Umbilical cord (tissue), 2 donors: ENCODE measurements around a stretch of chr3.

DNA sequence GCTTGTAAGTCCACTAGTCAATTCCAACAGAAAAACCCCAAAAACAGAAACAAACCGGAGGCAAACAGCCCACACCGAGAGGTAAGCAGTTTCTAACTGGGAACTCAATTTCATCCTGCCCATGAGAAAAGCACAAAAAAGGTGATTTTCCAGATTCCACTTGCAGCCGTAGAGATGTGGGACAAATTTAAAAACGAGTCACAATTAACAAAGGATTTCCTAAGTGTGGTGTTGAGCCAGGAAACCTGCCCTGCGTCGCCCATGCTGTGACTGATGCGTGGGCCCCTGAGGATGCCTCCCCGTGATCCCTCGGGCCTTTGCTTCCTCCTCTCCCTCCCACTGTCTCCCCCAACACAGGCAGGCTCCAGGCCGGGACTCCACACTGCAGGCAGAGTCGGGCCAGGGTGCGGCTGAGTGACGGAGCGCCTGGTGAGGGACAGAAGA, 91.3 kb downstream of the XXYLT1 start:
- RAMPAGE, long total RNA, result no peak

GRCh38 chr3:195223103-195223845, 47.7 kb downstream of the XXYLT1 start:
- RAMPAGE, long total RNA, result no peak

- RAMPAGE, long total RNA, result no peak
Observed at GRCh38 chr3:195393892-195394464, 48.8 kb downstream of the ACAP2 start.

DNA sequence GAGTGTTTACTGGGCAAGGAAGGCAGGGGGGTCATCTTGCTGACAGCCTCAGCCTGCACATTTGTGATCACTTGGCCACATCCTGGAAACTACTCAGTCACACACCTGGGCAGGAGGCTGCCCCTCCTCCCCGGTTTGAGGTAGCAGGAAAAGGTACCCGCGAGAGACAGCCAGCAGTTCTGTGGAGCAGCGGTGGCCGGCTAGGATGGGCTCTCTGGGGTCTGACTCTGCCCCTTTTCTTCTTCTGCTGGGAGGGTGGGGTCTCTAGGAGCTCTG, 30.9 kb upstream of the APOD start:
- RAMPAGE, long total RNA, result no peak

DNA sequence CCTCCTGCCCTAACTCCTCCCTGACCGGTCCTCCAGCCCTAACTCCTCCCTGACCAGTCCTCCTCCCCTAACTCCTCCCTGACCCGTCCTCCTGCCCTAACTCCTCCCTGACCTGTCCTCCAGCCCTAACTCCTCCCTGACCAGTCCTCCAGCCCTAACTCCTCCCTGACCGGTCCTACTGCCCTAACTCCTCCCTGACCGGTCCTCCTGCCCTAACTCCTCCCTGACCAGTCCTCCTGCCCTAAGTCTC, 7.6 kb upstream of the MUC20 start:
- RAMPAGE, long total RNA, result no peak

GRCh38 chr3:195878652-195878914, 29.8 kb downstream of the TNK2 start:
- RAMPAGE, long total RNA, result no peak

GRCh38 chr3:195885815-195886961, 22.2 kb downstream of the TNK2 start:
- RAMPAGE, long total RNA, result no peak

DNA sequence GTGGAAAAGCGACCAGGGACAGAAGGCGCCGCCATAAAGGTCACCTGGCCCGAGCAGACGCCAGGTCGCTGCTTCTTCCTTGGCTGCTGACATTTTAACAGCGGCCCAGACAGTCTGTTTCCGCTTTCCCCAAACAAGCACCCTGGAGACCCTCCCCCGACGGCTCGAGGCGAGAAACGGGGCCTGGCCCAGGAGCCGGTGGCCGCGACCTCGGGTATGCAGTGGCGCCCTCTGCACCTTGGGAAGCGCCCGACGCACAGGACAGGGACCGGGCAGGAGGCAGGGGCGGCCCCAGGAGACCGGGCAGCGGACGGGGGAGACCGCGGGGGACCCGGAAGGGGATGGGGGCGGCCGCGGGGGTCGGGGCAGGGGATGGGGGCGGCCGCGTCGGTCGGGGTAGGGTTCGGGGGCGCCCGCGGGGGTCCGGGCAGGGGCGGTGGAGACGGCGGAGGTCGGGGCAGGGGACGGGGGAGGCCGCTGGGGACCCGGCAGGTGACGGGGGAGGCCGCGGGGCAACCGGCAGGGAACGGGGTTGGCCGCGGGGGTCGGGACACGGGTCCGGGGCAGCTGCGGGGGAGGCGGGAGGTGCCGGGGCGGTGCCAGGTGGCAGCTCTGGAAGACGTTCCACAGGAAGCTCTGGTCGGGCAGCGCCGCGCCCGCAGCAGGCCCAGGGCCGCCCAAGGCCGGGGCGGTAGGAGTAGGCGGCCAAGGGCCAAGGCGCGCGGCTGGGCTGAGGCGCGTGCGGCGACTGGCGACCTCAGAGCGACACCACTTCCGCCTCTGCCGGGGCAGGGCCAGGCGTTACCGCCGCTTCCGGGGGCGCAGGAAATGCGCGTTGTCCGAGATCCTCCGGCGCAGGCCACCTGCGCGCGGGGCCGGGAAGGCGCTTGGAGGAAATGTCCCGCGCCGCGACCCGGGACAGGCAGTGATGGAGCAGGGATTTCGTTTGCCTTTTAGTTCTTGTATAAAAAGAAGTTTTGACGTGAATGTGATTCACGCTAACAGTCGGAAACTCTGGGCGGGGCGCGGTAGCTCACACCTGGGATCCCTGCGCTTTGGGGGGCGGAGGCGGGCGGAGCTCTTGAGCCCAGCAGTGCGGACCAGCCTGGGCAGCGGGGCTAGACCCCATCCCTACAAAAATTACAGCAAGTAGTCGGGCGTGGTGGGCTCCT, 45.8 kb upstream of the TNK2 start:
- RAMPAGE, long total RNA, result no peak

- RAMPAGE, long total RNA, result no peak
Observed at GRCh38 chr3:195965067-195965750, 56.9 kb upstream of the TNK2 start.

- RAMPAGE, long total RNA, result no peak
Observed at GRCh38 chr3:195970102-195970725, 61.9 kb upstream of the TNK2 start.

DNA sequence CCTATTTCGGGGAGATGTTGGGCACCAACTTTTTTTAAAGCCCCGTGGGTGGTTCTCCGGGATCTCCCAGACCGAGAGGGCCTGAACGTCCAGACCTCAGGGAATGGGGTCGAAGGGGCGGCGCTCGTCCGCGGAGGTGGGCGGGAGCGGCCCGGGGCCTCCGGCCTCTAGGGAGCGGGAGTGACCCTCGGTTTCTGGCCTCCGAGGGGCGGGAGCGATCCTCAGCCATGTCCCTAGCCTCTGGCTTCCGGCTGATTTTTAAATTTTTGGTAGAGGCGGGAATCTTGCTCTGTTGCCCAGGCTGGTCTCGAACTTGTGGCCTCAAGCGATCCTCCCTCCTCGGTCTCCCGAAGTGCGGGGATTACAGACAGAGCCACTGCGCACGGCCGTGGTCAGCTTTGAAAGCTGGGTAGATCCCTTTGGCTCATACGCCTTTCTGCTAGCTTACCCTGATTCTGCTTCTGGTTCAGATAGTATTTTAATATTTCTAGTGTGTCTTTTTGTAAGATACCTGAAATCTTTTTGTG, 82.2 kb upstream of the TNK2 start:
- RAMPAGE, long total RNA, result no peak

DNA sequence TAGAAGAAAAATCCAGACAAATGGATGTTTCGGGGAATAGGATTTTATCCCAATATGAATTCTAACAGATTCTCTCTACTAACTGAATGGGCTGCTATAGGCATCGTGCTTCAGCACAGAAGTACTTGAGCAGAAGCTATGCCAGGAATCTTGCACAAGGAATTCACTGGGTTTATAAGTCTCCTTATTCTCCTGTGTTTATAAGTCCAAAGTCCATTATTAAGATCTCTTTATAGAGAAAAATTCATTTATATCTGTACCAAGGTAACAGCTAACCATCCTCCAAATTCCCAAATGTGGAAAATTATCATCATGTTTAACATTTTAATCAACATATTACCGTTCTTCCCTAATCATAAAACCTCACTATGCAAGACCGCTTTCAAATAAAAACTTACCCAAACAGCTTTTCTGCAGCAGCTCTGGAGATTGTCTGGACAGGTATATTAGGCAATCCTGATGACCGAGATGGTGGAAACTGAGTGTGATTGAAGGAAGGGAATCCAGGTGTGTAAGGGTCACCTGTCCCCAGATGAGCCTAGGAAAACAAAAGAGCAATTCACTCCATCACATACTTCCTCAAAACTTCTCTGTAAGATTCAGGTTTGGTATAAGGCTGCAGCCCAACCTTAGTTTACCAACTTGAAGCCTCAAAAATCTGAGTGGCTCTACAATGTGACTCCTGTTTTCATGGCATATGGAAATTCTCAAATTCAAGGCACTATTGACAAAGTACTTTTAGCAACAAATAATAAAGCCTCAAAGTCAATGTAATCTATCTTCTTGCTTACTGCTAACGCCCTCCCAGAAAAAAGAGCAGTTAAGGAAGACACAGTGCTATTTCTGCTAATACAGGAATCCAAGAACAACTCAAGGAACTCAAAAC, 14.5 kb downstream of the TFRC start:
- RAMPAGE, long total RNA, result no peak

DNA sequence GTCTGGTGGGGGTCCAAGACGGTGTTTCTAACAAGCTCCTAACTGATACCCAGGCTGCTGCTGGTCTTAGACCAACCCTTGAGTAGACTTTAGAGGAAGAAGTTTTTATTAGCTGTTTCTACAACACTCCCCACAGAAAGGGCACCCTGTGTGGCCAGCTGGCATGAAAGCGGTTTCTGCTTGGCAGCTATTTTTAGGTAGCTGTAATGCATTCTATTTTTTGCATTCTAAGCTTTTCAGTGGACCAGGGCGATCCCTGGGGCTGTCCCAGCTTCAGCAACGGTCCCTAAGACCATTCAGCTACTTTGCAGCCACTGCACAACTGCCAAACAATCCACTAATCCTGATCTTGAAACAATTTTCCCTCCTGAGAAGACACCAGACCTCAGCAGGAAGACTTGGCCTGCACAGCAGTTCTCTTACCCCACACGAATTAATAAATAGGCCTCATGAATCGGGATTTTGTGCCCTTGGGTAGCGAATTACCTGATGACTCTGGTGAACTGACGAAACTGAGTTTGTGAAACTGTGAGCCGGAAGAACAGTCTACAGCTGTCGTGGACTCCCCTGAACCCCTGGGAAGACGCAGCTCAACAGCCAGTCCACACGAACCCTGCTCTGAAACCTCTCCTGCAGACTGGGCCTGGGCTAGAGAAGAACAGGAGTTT, 14.6 kb upstream of the TFRC start:
- RAMPAGE, long total RNA, result no peak

DNA sequence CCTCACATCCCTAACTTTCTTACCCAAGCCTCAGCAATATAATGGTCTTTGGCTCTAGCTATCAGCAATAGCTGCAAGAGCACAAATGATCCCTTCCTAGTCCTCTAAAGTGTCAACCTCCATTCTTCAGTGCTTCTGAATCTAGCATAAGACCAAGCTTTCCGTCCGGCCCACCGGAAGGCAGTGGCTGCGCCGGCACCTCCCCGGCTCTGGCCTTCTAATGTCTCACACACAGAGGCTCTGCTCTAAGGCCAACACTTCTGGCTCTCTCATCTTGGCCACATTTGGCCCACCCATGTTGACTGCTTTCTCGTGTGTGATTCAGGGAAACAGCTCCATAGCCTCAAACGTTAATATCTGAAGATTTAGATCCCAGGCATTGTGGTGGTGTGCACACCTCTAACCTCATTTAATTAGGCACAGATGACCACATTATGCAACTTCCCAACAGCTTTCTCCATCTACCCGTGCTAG, 19.1 kb downstream of the SLC51A start:
- RAMPAGE, long total RNA, result no peak

GRCh38 chr3:196316993-196317488, 999 bp downstream of the DYNLT2B start:
- RAMPAGE, long total RNA, result no peak

- RAMPAGE, long total RNA, result no peak
Observed at GRCh38 chr3:196425820-196426300, 6.4 kb downstream of the UBXN7 start.

- RAMPAGE, long total RNA, result no peak
Observed at GRCh38 chr3:196623456-196623746, 16.1 kb upstream of the NRROS start.

- RAMPAGE, long total RNA, result no peak
Observed at GRCh38 chr3:196624094-196624281, 15.5 kb upstream of the NRROS start.

DNA sequence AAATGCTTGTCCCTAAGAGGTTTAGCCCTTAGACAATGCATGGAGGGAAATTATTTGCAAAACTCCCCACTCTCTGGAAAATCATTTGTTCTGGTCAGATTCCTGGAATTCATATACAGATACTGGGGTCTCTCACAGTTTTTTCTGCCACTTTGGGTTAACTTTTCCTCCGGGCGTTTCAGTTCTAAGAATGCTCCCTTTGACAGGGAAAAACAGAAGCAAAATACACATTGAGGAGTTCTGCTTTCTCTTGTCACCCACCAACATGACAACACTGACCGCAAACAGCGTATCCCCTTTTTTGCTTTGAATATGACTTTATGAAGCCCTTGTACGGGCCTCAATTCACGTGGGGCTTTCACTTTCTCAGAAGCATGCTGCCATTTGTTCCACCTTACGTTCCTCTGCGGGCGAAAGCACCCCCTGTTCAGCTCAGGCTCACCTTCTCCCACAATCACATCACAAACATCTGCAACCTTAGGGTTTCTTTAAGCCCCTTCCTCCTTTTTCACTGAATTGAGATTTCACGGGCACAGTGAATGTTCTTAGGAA, 15.1 kb upstream of the NRROS start:
- RAMPAGE, long total RNA, result no peak

DNA sequence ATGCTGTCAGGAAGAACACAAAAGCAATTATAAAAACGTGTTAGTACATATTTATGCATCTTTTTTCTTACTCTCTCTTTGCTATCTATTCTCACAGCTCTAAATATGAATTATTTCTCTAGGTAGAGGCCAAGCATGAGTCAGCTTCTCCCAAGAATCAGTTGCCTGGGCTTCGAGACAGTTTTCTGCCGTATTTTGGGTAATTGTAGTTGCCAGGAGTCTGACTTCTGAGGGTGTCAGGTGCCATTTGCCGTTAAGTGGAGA, 7.9 kb upstream of the NRROS start:
- RAMPAGE, long total RNA, result no peak